H7 (cell line): ENCODE measurements around a stretch of chr12.

DNA sequence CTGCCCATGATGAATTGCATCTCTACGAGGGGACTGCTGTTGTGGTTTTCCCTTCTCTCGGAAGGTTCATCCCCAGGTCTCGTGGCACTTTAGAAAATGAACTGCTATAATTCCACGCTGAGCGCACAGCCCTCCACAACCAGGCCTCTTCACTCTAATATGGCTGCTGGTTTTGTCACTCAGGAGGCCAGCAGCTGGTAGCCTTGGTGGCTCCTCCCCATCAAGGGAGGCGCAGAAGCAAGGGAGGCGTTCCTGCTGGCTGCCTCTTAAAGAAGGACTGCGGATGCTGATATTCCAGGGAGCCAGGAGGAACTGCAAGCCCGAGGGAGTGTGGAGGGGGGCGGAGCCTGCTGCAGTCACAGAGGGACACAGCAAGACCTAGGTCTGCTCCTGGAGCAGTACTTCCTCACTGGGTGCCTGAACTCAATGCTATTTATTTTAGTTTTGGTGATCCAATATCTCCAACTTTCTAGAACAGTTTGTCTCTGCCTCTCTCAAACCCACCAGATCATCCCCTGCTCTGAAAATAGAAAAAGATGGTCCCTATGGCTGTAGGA, 158.2 kb downstream of the KCNA5 start:
- RAMPAGE, long total RNA: no peak

GRCh38 chr12:5429743-5430547, 2.0 kb upstream of the NTF3 start:
- RAMPAGE, long total RNA: no peak

DNA sequence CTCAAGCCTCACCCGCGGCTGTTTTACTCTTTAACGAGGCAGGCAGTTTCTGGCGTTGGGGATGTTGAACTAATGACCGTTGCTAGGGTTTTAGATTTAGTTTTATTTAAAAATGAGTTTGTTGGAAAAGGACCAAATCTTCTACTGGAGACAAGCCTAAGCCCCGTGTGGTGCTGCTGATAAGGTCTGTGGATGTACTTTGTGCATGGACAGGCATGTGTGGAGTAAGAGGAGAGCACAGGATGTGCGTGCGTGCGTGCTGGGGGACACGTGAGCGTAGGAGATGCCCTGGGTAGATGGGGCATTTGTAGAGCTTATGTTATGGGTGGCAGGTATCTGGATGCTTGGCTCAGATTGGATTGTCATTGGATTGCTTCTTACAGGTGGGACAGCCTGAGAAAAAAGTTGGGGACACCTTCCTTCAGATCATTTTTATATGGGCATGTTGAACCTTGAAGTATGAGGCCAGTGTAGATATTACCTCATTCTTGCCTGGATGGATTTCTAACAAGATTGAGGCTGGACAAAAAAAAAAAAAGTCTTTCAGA, 5.8 kb downstream of the NTF3 start:
- RAMPAGE, long total RNA: no peak

DNA sequence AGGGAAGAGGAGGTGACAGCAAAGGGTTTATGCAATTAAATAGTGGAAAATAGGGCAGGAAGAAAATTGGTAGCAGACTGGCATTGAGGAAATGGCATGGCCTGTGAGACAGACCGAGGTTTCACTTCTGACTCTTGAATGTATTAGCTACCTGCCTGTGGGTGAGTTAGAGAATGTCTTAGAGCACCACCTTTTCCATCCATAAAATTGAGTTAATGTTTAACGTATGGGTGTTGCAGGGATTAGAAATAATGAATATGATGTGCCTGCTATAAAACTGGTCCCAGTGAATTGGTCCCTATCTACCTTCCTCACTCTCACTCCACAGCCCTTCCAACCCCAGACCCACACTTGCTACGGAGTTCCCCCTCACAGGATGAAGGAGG, 116.6 kb downstream of the NTF3 start:
- RAMPAGE, long total RNA: no peak

GRCh38 chr12:6056254-6056906, 68.1 kb downstream of the VWF start:
- RAMPAGE, long total RNA: no peak

GRCh38 chr12:6088494-6088811, 36.0 kb downstream of the VWF start:
- RAMPAGE, long total RNA: no peak

GRCh38 chr12:6154876-6155439, 30.5 kb upstream of the VWF start:
- RAMPAGE, long total RNA: no peak

- RAMPAGE, long total RNA: no peak
Observed at GRCh38 chr12:6167114-6167666, 33.0 kb upstream of the CD9 start.

DNA sequence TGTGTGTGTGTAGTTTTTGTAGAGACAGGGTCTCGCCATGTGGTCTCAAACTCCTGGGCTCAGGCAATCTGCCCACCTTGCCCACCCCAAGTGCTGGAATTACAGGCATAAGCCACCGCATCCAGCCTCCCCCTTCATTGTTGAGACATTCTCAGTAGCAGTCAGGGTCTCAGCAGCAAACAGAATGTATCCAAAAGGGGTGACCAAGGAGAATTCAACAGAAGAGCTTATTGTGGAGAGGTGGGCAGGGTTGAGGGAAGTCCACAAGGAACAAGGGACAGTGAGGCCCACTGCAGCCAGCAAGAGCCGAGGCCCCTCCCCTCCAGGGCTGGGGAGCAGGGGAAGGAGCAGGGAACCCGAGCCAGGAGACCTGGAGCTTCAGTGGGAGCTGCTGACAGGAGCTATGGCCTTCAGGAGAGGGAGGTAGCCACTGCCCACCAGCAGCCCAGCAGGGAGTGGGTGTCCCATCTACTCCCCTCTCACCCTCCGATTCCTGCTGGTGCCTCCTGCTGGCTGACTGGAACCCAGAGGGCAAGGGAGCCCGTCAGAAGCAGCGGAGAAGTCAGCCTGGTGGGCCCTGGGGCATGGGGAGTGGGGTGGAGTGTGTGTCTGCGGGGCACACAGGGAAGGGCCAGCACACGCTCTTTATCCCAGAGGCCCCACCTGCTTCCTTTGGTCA, 37.1 kb upstream of the PLEKHG6 start:
- RAMPAGE, long total RNA: no peak

GRCh38 chr12:6277161-6277525, 33.3 kb upstream of the PLEKHG6 start:
- RAMPAGE, long total RNA: no peak

GRCh38 chr12:6309956-6310418, 495 bp upstream of the PLEKHG6 start:
- RAMPAGE, long total RNA: no peak

DNA sequence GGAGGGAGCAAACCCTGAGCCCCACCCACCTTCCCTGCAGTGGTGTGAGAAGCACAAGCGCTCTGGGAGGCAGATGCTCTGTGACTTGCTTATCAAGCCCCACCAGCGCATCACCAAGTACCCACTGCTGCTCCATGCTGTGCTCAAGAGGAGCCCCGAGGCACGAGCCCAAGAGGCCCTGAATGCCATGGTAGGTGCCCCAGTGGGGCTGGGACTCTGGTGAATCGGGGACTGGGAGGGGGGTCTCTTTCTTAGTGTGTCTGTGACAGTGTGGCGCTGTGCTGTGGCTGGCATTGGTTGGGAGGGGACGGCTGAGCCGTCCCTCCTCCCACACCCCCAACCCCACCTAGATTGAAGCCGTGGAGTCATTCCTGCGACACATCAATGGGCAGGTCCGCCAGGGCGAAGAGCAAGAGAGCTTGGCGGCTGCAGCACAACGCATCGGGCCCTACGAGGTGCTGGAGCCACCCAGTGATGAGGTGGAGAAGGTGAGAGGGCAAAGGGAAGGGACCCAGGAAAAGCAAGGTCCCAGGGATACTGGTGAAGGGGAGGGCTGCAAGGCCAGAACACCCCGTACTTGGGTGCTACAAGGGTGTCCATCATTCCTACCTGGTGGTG, 7.1 kb downstream of the PLEKHG6 start:
- RAMPAGE, long total RNA: no peak

DNA sequence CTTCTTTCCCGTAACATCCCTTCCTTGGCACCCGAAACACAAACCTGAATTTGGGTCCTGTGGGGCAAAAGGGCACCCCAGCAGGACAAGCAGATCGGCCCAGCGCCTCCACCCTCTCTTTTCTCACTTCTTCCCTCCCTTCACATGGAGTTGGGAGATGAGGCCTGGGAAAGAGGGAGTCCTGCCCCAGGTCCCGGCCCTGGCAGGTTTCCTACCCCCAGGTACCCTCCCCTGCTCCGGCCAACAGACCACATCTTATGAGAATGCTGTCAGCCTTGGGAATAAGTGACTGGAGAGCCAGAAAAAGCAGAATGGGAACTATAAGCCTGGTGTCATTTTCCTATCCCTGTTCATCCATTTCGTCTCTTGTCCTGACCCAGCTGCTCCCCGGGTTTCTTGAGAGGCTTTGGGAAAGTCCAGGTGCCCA, 13.9 kb downstream of the PLEKHG6 start:
- RAMPAGE, long total RNA: no peak

- RAMPAGE, long total RNA: no peak
Observed at GRCh38 chr12:6332490-6332815, 9.4 kb downstream of the TNFRSF1A start.

- RAMPAGE, long total RNA: no peak
Observed at GRCh38 chr12:6371096-6371774, 4.1 kb downstream of the SCNN1A start.

GRCh38 chr12:6372376-6373401, 2.7 kb downstream of the SCNN1A start:
- RAMPAGE, long total RNA: no peak

DNA sequence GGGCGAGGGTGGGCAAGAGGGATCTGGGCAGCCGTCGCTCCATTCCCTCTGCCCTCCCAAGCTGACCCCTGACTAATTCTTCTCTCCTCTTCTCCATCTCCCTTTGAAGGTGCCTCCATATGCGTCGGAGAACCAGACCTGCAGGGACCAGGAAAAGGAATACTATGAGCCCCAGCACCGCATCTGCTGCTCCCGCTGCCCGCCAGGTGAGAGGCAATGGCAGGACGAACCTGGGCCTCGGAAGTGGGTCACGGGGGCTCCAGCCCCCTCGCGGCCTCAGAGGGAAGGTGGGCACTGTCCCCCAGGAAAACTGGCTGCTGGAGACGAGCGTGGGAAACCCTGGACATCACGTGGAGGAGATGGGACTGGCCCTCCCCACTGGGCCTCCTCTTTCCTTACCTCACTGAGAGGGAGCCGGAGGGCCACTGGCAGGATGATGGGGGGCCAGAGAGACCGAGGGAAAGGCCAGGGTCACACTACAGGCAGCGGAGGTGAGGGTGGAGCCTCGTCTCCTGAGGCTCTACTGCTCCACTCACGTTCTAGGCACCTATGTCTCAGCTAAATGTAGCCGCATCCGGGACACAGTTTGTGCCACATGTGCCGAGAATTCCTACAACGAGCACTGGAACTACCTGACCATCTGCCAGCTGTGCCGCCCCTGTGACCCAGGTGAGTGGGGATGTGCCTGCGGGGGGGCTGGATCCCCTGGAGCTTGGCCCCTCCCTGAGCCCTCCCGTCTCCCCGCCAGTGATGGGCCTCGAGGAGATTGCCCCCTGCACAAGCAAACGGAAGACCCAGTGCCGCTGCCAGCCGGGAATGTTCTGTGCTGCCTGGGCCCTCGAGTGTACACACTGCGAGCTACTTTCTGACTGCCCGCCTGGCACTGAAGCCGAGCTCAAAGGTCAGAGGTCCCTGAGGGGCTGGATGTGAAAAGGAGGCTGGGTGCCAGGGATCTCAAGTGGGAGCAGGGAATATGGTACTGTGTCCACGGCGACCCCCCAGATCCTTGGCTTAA, 824 bp downstream of the LTBR start:
- RAMPAGE, long total RNA: no peak

GRCh38 chr12:6429889-6431106, 14.5 kb upstream of the CD27 start:
- RAMPAGE, long total RNA: no peak

DNA sequence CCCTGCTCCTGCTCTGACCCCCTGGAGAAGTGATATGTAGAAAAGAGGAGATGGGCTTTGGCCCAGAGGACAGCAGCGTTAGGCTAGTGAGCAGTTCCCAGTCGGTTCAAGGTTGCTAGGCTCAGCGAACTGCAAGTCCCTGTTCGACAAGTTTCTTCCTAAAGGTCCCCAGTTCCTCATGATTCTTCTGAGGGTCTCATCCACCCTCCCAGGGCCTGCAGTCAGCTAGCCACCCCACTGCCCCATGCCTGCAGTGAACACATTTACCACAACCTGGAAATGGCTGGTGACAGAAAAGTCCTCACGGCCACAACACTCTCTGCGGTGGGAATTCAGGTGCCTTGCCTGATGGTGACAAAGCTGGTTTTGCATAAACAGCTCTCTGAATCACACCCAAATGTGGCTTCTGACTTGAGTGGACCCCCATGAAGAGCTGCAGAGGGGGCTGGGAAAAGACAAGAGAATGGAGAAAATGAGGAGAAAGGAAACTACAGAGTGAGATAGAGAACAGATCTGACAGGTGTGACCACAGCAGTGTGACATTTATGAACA, 1.4 kb upstream of the CD27 start:
- RAMPAGE, long total RNA: no peak

DNA sequence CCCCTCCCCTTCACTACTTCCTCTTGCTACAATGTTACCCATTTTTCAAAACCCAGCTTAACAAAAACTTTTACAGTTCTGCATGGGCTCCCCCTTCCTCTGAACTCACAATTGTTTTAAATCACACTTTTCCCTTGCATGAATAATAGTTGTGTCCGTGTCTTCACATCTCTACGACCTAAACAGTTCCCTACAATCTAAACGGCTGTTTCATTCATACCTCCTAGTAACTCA, 705 bp downstream of the NOP2 start:
- RAMPAGE, long total RNA: no peak